AG04450 (cell line): ENCODE data around the genes TMIGD2, DPP9 and ARRDC5.

GRCh38 chr19:4302201-4302560 lies at the start of gene TMIGD2:
TSS of gene TMIGD2 (minus strand) at chr19:4302389.
- CAGE, long polyA plus RNA = no peak
- RRBS = 38% methylated on average over 2 of the region's 8 CpGs

DNA sequence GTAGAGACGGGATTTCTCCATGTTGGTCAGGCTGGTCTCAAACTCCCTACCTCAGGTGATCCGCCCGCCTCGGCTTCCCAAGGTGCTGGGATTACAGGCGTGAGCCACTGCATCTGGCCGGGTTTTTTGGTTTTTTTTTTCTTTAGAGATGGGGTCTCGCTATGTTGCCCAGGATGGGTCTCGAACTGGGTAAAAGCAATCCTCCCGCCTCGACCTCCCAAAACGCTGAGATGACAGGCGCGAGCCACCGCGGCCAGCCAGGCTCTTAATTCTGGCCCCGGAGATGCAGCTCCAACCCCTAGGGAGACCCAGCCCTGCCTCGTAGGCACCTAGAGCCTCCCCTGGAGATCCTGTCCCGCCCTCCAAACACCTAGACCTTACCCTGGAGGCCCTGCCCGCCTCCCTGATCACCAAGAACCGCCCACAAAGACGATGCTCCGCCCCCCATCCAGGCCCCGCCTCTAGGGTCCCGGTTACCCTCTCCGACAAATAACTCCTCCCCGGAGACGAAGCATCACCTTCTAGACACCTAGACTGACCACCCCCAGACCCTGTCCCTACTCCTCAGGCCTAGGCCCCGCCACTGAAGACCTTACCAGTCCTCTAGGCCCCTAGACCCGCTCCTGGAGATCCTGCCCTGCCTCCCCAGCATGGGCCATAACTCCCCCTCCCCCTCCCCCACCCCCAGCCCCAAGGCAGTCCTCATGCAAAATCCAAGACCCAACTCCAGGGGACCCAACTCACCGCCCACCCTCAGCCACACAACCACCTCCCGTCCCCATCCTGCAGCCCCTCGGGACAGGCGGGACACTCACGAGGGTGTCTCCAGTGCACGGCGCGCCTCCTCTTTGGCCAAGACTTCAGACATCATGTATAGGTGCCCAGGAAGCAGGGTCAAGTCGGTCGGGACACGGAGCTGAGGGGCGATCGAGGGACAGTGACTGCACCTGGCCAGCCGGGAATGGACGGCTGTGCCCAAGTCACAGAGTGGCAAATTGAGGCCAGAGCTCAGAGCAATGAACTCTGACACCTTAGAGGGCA lies 9.2 kb downstream of the STAP2 start:
- CAGE, long polyA plus RNA = no peak
- RRBS = no CpG with 5 or more reads among the region's 44 CpGs

GRCh38 chr19:4369888-4370356 lies 26.6 kb downstream of the MPND start:
- CAGE, long polyA plus RNA = no peak
- RRBS = 52% methylated on average over 5 of the region's 25 CpGs

GRCh38 chr19:4371165-4371777 lies 27.9 kb downstream of the MPND start:
- CAGE, long polyA plus RNA = no peak
- RRBS = no CpG with 5 or more reads among the region's 17 CpGs

DNA sequence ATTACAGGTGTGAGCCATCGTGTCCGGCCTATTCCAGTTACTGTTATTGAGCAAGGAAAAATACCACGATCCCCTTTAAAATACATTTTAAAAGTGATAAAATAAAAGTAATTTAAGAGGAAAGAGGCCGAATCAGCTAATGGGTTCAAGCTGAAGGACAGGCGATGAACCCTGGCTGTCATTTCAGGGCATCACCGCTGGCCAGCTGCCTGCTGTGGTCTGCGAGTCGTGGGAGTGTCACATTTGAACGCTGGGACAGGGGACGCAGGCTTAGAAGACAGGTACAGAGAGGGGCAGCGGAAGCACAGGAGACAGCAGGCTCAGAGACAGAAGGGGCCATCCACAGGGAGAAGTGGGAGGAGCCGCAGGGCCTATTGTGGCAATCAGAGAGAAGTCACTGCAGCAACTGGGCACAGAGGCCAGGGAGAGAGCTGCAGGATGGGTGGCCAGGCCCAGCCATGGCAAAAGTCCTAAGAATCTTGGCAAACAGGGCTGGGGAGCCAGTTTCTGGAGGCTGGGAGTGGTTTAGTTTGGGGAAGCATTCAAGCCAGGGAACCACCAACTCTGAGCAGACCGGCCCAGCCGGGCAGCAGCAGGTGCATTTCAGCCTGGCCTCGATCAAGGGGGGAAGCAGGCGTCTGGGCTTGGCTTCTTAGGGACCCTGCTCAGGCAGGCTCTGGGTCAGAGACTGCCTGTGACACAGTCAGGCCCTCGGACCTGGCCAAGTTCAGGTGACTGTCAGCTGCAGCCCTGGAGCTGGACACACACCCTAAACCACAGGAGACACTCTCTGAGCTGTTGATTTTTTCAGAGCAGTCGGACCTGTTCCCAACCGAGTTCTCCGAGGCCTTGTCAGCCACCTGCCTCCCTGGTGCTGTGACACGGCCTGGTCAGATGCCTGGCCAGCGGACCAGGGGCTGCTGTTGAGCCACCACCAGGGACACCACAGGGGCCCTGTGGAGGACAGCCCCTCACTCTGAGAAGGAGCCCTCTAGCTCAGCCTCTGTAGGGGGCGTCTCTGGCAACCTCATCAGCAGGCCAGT lies 11.9 kb downstream of the SH3GL1 start:
- CAGE, long polyA plus RNA = no peak
- RRBS = no CpG with 5 or more reads among the region's 23 CpGs

DNA sequence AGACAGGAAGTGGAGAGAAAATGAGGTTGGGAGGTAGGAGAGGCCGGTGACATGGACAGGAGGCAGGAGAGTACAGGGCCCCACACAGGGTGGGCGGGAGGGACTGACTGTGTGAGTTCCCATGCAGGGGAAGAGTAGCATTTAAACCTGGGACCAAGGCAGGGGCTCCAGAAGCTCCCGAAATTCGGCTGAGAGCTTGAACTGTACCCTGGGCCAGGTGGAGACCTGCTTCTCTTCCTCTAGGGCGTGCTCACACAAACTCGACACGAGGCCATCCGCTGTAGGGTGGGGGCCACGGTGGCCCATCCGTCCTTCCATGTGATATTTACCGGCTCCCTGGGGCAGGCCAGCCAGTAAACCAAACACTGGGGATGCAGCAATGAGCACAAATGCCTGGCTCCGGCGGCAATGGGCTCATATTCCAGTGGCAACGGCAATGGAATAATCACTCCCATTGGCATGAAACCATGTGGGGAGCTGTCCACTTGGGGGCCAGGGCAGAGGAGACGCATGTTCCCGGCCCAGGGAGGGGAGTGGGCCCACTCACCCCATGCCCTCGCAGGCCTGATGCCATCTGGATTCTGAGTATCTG lies 10.9 kb downstream of the SH3GL1 start:
- CAGE, long polyA plus RNA = no peak
- RRBS = 28% methylated on average over 4 of the region's 17 CpGs

- CAGE, long polyA plus RNA = no peak
- RRBS = no CpG with 5 or more reads among the region's 10 CpGs
Measured at GRCh38 chr19:4396547-4397171, 3.7 kb downstream of the SH3GL1 start.

GRCh38 chr19:4475138-4475817 lies 3.2 kb downstream of the HDGFL2 start:
- CAGE, long polyA plus RNA = no peak
- RRBS = no CpG with 5 or more reads among the region's 23 CpGs

GRCh38 chr19:4556491-4556835 lies 3.0 kb downstream of the SEMA6B start:
- CAGE, long polyA plus RNA = no peak
- RRBS = no CpG with 5 or more reads among the region's 14 CpGs

DNA sequence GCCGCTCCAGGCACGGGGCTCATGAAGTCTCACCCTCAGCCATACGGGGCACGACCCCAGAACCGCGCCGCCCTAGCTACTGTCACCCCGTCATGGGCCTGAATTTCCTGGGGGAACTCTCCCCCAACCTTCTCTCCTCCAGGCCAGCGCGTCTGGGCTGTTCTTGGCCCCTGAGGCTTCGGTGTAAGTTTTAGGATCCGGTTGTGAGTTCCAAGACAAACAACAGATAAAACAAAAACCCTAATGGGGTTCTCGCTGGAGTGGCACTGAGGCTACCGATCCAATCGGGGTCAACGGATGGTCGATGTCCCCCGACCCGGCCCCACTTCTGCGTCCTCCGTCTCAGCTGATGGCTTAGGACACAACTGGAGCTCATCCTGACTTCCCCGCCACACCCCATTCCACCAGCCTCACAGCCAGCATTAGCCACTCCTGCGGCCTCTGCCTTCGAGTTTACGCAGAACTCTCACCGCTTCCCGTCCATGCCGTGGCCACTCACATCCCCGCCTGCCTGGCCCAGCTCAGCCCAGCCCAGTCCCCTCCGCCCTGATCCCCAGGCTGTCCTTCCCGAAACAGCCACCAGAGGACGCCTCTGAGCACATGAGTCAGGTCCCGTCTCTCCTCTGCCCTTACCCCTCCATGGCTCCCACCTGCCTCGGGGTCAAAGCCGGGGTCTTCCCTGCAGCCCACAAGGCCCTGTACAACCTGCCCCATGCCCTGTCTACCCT lies 7.8 kb upstream of the SEMA6B start:
- CAGE, long polyA plus RNA = no peak
- RRBS = 50% methylated on average over 1 of the region's 35 CpGs

DNA sequence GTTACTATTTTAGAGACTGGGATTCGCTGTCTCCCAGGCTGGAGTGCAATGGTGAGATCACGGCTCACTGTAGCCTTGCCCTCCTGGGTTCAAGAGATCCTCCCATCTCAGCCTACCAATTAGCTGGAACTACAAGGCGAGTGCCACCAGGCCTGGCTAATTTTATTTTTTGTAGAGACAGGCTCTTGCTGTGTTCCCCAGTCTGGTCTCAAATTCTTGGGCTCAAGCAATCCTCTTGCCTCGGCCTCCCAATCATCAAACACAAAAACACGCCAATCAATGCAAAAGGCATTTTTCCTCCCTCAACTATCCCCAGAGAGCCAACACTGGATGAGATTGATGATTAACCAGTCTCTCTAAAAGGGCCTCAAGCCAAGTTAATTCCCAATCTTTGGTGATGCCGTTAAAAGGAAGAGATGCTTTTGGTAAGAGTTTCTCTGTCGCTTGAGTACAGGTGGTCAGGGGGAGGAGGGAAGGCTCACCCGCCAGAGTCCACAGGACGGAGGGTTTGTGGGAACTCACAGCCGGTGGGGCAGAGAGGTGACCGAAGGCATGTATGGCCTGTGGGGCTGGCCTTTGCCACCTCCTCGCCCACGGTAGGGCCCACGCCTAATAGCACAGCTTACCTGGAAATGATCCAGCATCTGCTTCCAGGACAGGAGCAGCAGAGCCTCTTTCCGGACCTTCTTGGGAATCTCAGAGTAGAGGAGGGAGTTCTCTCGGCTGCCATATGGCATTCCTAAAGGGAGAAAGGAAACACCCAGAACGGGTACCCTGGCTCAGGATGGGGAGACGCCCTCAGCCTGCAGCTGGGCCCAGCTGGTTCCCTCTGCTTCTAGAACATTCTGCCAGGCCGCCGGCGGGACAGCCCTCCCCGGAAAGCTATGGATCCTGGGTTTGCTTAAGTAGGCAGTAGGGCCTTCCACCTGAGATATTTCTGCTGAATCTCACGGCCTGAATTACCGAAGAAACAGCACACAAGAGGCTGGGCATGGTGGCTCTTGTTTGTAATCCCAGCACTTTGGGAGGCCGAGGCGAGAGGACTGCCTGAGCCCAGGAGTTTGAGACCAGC lies 18.1 kb downstream of the DPP9 start:
- CAGE, long polyA plus RNA = no peak
- RRBS = no CpG with 5 or more reads among the region's 26 CpGs

DNA sequence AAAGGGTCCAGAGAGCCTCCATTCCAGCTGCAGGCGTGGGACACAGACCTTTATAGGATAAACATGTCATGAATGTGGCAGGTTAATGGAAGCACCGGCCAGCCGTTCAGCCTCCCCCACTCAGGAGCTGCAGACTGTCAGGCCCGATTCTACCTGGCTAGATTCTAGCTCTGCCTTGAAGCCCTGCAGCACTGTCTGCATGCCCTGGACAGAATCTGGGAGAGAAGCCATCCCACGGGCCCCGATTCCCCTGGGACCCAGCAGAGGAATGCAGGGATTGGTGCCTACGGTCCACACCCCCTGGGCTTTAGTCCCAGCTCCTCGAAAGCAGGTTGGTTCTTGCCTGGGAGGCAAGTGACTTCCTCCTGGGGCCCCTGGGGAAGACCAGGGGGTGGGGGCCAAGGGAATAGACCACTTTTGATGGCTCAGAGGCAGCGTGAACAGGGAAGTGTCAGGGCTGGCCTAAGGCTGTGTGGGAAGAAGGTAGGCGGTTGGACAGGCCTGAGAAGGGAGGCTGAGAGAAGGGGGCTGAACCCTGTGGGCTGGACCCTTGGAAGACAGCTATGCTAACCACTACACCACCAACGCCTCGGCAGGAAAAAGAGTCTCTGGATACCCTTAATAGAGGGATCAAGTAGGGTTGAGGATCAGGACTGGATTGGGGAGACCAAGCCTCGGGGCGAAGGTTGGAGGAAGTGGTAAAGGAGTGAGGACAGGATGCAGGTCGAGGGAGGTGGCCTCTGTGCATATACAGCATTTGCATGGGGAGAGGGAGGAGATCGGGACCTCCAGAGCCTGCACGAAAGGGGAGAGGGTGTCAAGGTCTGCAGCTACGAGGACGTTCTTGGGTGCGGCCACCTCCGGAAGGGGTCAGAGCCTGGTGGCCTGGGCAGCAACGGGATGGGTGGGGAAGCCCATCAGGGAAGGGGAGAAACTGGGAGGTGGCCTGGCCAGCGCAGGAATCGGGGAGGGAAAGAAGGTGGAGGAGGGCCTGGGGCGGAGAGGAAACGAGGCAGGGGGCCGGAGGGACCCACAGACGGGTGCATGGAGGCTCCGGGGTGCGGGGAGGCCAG lies 802 bp downstream of the DPP9 start:
- CAGE, long polyA plus RNA = no peak
- RRBS = 4% methylated on average over 2 of the region's 30 CpGs

GRCh38 chr19:4723708-4724425 lies at the start of gene DPP9:
TSS of gene DPP9 (minus strand) at chr19:4723842.
- CAGE, long polyA plus RNA = no peak
- RRBS = 2% methylated on average over 19 of the region's 55 CpGs

- CAGE, long polyA plus RNA = no peak
- RRBS = no CpG with 5 or more reads among the region's 9 CpGs
Measured at GRCh38 chr19:4795431-4795843, 3.9 kb downstream of the FEM1A start.

GRCh38 chr19:4814832-4816225 lies 16.2 kb downstream of the TICAM1 start:
- CAGE, long polyA plus RNA = no peak
- RRBS = 85% methylated on average over 2 of the region's 35 CpGs

GRCh38 chr19:4817515-4818636 lies 13.6 kb downstream of the TICAM1 start:
- CAGE, long polyA plus RNA = no peak
- RRBS = no CpG with 5 or more reads among the region's 42 CpGs

DNA sequence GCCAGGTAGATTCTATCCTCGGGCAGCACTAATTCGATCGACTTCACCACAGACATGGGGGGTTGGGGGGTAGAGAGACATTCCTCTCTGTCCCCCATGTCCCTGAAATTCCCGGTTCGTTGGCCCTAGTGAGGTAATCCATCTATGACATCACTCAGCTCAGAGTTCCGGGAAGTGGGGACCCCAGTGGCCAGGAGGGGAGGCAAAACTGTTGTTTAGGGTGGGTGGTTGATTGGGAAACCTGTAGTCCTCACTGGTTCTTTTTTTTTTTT lies at the start of gene ARRDC5:
ARRDC5 (minus strand) TSS at position 127 of the 272 bp plus-strand sequence.
- CAGE, long polyA plus RNA = no peak
- RRBS = no CpG with 5 or more reads among the region's 6 CpGs

- CAGE, long polyA plus RNA = no peak
- RRBS = no CpG with 5 or more reads among the region's 15 CpGs
Measured at GRCh38 chr19:4991396-4992105, 22.6 kb downstream of the KDM4B start.

GRCh38 chr19:5005750-5006358 lies 36.9 kb downstream of the KDM4B start:
- CAGE, long polyA plus RNA = no peak
- RRBS = no CpG with 5 or more reads among the region's 17 CpGs

DNA sequence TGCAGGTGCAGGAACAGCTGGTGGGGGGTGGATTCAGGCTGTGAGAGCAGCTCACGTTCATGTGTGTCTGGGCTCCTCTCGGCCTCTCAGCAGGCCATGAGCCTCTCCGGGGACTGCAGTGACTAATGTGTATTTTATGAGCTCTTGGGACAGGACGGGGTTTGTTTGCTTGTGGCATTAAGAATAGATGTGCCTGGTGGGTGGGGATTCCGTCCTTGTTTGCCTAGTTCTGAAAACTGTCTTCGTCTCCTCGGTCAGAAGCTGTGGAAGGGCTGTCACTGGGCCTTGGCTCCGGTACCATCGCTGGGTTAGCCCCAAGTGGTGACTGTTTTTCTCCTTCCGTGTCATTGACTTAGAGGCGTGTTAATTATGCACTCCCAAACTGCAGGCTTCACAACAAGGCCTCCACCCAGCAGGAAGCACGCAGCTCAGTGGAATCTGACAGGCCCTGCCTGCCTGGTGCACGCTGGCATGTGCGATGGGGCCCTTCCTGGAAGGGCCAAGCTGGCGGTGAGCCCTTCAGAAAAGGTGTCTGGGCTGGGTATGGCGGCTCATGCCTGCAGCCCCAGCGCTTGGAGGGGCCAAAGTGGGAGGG lies 77.7 kb downstream of the KDM4B start:
- CAGE, long polyA plus RNA = no peak
- RRBS = no CpG with 5 or more reads among the region's 17 CpGs